ENCODE measurements around the genes WIZ and CYP4F8.

- RRBS, result 64% methylated on average over 2 of the region's 11 CpGs
Measured at GRCh38 chr19:14755316-14755754, 23.0 kb downstream of the ADGRE2 start.

GRCh38 chr19:14784734-14785060 is 6.3 kb upstream of the ADGRE2 start:
- RRBS, result no CpG with 5 or more reads among the region's 9 CpGs

- RRBS, result no CpG with 5 or more reads among the region's 13 CpGs
Measured at GRCh38 chr19:15197234-15197837, 3.5 kb downstream of the NOTCH3 start.

DNA sequence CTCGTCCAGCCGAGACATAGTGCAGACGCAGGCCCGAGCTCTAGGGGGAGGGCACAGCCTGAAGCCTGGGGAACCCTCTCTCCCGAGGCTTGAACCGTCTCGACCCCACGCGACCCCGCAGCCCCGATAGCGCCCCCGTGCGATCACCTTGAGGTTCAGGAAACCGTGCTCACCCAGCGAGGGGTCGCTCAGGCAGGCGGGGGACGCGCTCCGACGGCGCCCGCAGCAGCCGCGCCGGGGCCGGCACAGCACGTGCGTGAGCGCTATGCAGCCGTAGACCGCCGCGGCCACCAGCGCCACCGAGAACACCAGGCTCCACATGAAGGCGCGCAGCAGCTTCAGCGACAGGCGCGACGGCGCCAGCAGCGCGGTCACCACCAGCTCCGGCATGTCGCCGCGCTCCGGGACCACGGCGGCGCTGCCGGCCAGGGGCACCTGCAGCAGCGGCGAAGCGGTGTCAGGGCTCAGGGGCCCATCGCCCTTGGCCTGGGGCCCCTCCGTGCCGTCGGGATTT is 369 bp downstream of the EPHX3 start:
- RRBS, result no CpG with 5 or more reads among the region's 62 CpGs

DNA sequence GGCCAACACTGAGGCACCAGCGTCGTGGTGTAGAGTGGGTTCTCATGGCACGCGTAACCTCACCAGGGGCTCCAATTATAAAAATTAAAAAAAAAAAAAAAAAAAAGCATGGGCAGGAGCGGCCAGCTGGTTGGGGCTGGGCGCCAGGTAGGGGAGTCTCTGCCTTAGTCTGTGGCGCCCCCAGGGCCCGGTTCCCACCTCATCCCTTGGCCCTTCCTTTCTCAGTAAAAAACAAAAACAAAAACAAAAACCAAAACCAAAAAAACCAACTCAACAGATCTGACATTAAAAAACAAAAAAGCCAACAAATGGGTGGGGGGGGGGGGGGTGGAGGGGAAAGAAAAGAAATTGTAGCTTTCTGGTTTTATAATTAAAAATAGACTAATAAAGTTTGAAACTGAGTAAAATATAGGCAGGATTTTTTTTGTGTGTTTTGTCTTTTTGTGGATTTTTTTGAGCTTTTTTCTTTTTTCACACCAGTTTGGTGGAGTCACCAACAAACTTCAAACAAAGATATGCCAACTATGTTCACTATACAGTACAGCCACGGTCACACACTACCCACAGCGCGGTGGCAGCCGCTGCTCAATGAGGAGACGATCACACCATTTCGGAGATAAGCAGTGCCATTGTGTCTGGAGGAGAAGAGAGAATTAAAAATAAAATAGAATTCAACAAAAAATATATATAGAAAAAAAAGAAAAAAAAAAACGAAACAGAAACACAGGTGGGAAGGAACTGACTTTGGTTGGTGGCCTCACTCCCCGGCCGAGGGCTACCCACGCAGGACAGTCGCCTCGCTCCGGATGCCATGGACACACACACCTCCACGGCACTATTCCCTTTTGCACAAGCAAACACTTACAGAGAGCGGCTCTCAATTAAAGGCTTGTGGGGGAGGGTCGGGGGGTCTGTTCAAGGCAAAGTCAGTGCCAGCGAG is 5.0 kb upstream of the EPHX3 start:
- RRBS, result 91% methylated on average over 5 of the region's 25 CpGs

- RRBS, result no CpG with 5 or more reads among the region's 16 CpGs
Measured at GRCh38 chr19:15239014-15239399, 6.8 kb upstream of the EPHX3 start.

- RRBS, result no CpG with 5 or more reads among the region's 7 CpGs
Measured at GRCh38 chr19:15268785-15269193, 36.5 kb upstream of the EPHX3 start.

DNA sequence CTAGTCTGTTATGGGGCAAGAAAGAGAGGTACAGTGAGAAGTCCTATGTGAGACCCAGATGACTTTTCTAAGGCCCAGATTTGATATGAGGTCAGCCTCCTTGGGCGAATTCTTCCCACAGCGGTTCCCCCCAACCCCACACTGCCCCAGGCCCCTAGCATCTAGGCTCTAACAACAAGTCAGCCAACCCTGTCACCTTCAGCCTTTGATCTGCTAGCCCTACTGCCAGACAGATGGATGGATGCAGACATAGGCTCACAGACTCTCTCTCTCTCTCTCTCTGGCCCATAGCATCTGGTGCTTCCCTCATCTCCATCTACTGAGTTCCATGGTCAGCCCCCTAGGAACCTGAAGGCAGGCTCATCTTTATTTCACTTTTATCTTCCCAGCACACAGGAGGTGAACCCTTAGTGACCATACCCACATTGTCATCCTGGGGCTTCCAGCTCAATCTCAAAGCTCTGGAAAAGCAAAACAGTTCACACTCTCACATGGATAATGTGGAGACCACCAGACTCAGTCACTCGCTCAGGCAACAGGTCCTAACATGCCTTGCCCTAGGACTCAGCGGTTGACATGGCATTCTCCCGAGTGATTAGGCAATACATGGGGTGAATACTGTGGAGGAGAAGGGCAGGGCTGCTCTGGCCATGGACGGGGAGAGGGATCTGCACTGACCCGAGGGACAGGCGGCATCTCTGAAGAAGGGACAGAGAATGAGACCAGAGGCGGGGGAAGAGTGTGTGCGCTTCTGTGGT is 44.2 kb upstream of the EPHX3 start:
- RRBS, result no CpG with 5 or more reads among the region's 10 CpGs

GRCh38 chr19:15317430-15317837 is 14.9 kb downstream of the BRD4 start:
- RRBS, result no CpG with 5 or more reads among the region's 2 CpGs

- RRBS, result no CpG with 5 or more reads among the region's 7 CpGs
Measured at GRCh38 chr19:15417490-15417969, 1.3 kb downstream of the AKAP8L start.

DNA sequence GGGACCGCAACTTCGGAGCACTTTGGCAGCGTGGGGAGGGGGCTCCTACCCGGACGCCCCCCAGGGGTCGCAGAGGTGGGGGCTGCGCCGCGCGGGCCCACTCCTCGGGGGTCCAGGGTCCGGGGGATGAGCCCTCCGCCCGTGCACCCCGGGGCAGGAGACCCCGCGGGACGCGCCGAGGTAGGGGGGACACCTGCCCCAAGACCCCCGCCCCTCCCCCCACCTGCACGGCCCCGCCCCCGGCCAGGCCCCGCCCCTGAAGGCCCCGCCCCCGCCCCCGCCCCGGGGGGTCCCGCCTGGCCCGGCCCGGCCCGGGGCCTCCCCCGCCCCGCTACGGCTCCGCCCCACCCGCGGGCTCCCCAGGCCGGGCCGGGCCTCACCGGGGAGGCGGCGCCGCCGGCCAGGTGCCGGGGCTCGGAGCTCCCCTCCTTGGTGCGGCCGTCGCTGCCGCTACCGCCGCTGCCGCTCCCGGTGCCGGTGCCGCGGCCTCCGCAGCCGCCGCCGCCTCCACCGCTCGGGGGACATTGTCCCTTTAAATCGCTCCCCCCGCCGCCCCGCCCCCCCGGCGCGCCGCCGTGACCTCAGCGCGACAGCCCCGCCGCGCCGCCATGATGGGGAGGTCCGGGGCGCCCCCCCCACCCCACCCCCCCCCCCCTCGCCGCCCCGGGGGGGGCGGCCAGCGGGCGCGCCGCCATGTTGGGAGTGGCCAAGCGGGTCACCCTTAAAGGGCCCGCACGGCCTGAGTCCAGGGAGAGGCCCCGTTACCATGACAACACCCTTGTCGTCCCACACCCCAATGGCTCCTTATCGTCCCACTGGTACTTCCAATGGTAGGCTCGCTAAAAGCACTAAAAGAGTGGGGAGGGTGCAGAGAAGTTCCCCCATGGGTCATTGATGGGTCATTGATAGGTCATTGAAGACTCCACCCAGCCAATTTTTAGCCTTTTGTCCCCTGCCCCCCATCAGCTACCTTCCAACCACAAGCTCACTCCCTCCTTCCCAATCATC is at the start of gene WIZ:
Gene WIZ, minus strand, starts transcription at position 539 of the 1,008 bp plus-strand sequence.
- RRBS, result 2% methylated on average over 64 of the region's 97 CpGs

DNA sequence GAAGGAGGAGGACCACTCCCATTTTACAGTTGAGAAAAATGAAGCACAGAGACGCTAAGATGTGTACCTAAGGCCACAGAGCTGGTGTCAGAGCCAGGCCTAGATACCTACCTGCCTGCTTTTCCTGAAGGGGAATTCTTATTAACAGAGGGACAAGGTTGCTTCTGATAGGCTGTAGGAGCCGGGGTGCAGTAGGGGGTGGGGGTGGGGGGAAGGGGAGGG is 9.6 kb upstream of the CYP4F22 start:
- RRBS, result no CpG with 5 or more reads among the region's 2 CpGs

GRCh38 chr19:15614934-15615571 is at the start of gene CYP4F8:
TSS of gene CYP4F8 (plus strand) at chr19:15615218.
- RRBS, result no CpG with 5 or more reads among the region's 4 CpGs

DNA sequence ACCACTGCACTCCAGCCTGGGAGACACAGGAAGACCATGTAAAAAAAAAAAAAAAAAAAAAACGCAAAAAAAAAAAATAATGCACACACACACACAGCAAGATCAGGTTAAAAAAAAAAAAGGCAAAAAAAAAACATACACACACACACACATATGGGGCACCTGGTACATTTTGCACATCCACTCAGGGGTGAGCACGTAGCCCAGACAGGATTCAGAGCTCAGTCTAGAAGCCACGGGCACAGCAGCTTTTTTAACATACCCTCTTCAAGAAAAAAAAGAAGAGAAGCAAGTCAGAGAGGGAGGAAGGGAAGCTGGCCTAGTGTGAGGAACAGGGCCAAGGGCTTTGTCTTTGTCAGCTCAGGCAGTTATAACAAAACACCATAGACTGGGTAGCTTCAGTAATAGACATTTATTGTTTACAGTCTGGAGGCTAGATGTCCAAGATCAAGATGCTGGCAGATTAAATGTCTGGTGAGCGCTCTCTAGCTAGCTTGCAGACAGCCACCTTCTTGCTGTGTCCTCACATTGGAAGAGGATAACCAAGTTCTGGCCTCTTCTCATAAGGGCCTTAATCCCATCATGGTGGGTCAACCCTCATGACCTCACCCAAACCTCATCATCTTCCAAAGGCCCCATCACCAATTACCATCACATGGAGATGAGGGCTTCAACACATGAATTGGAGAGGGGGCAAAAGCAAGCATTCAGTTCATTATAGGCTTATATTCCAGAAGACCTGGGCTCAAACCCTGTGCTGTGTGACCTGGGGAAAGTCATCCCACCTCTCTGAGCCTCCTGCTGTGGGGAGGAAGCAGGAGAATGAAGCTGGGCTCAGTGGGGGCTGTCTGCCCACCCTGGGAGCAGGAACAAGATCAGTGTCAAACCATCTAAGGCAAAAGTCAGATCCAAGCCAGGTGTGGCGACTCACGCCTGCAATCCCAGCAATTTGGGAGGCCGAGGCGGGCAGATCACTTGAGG is 2.1 kb upstream of the TPM4 start:
- RRBS, result no CpG with 5 or more reads among the region's 8 CpGs

- RRBS, result no CpG with 5 or more reads among the region's 8 CpGs
Measured at GRCh38 chr19:16079210-16079754, 3.0 kb downstream of the TPM4 start.

GRCh38 chr19:16084425-16085066 is 8.3 kb downstream of the TPM4 start:
- RRBS, result no CpG with 5 or more reads among the region's 11 CpGs

- RRBS, result no CpG with 5 or more reads among the region's 15 CpGs
Measured at GRCh38 chr19:16094666-16095476, 16.8 kb upstream of the RAB8A start.

DNA sequence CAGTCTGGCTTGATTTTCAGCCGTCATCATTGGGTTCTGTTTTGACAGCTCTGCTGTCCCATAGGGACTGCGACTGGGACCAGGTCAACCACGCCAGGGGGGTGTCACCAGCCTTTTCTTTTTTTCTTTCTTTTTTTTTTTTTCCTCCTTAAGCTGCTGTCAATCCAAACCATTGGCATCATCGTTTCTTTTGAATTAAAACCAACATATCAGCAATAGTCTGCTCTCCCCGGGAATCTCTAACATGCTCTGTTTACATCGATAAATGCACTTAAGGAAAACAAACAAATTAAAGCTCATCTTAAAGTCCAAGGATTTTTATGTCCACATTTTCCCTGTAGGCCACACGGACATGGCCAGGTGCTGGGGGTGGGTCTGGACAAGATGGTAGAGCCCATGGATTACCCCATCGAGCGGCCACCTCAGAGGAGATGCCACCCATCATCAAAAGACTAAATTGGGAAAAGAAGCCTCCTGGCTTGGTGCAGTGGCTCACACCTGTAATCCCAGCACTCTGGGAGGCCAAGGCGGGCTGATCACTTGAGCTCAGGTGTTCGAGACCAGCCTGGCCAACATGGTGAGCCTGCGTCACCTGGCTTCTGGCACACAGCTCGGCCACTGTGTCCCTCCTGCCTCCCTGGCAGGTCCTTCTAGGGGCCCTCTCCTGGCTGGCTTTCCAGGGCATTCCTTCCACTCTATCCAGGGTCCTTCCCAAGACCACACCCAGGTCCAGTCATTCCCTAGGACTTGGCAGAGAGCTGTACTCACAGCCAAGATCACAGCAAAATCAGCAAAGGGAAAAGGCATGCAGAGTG is 10.0 kb upstream of the HSH2D start:
- RRBS, result no CpG with 5 or more reads among the region's 13 CpGs

- RRBS, result no CpG with 5 or more reads among the region's 12 CpGs
Measured at GRCh38 chr19:16199929-16200653, 2.4 kb downstream of the AP1M1 start.

DNA sequence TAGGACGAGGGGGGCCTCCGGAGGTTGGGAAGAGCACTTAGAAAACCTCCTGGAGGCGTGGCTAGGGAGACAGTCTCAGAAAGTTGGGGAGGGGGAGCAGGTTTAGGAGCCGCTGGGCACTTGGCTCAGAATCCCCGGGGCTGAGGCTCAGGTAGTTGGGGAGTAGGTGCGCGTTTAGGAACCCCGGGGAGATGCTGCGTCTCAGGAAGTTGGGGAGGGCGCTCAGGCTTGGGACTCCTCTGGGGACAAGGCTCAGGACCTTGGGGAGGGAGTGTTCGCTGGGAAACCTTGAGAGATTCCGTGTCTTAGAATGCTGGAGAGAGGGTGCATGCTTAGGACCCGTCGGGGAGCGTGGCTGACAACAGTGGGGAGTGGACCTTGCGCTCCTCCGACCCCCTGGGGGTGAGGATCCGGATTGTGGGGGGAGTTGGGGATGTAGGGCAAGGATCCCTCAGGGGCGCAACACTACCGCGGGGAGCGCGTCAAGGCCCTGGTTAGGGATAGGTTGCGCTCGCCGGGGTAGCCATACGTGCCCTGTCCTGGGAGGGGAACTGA is 1.7 kb downstream of the KLF2 start:
- RRBS, result 47% methylated on average over 10 of the region's 27 CpGs

Measured in zone of skin (tissue), 1 donor.